Thoracic aorta endothelial cell (primary cell): Measurements from ENCODE around the genes AXIN1, MCRIP2, CCDC78, C1QTNF8 and TPSB2.

GRCh38 chr16:60880-61471, 7.3 kb downstream of the SNRNP25 start:
- CAGE, long polyA plus RNA = no peak

DNA sequence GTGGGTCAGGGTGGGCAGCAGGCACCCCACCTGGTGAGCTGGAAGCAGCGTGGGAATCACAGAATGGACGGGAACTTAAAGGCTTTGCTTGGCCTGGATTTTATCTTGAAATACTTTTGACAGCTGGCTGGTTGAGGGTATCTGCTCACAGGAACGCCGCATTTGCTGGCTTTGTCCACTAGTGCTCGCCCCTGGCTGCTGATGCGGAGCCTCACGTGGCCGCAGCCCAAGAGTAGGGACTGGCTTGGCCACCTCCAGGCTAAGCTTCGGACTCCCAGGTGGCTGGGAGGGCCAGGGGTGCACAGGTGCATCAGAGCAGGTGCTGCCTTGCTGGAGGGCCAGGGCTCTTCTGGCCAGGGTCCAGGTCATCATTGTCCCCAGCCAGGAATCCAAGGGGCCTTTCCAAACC, 6.2 kb downstream of the MPG start:
- CAGE, long polyA plus RNA = no peak

- CAGE, long polyA plus RNA = no peak
Observed at GRCh38 chr16:253742-254194, 19.1 kb downstream of the FAM234A start.

- CAGE, long polyA plus RNA = no peak
Observed at GRCh38 chr16:351744-352765, at the start of gene AXIN1. Gene AXIN1 (minus strand): TSS chr16:352723.

GRCh38 chr16:396182-396601, 807 bp upstream of the NME4 start:
- CAGE, long polyA plus RNA = no peak

DNA sequence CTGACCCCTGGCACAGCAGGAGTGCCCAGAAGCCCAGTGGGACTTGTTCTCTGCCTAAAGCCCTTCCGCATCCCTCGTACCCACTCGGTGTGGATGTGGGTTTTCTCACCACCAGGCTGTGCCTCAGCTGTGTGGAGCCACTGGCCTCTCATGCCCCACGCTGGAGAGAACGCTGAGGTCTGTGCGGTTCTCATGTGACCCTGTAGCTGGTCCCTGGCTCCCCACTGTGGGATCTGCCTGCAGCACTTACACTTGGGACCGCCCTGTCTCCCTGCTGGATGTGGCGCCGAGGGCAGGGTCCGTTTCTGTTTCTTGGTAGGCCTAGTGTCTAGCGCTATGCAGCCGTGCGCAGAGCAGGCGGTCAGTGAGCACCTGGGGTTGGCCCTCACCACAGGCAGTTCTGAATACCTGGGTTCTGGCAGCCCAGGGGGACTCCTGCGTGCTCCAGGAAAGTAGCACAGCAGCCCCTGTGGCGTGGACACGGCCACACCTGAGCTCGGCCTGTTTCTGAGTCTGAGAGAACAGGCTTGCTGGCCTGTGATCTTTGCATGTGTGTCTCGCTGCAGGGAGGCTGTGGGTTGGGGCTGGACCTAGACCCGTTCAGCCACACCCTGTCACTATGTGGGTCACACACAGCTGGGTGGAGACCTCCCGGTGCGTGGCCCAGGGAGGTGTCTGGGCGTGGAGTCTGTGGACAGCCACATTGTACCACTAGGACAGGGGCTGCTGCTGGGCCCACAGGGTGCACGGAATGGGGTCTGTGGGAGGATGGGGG, 2.7 kb downstream of the CAPN15 start:
- CAGE, long polyA plus RNA = no peak

- CAGE, long polyA plus RNA = no peak
Observed at GRCh38 chr16:541942-542687, 14.6 kb downstream of the CAPN15 start.

DNA sequence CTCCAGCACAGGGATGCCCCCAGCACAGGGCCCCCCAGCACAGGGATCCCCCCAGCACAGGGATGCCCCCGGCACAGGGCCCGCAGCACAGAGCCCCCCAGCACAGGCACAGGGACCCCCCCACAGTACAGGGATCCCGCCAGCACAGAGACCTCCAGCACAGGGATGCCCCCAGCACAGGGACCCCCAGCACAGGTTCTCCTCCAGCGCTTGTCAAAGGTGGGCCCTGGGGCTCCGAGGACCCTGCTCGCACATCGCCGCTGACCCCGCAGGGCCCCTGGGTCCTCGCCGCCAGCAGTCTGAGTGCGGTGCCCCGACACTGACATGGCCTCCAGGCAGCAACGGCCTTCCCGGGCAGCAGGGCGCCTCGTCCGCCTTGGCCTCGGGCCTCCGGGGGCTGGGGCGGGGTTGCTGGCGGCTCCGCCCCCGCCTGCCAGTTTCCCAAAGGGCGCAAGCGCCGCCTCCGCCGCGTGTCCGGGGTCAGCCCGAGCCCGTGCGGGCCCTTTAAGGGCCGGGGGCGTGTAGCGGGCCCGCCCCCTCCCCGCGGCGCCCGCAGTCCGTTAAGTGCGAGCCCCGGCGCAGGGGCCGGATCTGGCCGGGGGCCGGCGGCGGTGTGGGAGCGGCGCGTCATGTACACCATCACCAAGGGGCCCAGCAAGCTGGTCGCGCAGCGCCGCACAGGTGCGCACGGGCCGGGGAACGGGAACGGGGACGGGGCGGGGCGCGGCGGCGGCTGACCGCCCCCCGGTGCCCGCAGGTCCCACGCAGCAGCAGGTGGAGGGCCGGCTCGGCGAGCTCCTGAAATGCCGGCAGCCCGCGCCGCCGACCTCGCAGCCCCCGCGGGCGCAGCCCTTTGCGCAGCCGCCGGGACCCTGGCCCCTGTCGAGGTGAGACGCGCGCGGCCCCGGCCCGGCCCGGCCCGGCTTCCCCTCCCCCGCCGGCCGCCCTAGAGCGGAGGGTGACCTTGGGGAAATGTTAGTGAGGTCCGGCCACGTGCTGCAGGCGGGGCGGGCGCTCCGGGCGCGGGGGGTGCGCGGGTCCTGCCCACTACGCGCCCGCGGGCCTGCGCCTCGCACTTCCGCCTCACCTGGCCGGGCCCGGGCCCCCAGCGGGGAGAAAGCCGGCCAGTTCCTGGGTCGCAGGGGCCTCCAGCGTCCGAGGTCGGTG, at the start of gene MCRIP2:
Gene MCRIP2, plus strand, starts transcription at position 466 of the 1,167 bp plus-strand sequence.
- CAGE, long polyA plus RNA = no peak

DNA sequence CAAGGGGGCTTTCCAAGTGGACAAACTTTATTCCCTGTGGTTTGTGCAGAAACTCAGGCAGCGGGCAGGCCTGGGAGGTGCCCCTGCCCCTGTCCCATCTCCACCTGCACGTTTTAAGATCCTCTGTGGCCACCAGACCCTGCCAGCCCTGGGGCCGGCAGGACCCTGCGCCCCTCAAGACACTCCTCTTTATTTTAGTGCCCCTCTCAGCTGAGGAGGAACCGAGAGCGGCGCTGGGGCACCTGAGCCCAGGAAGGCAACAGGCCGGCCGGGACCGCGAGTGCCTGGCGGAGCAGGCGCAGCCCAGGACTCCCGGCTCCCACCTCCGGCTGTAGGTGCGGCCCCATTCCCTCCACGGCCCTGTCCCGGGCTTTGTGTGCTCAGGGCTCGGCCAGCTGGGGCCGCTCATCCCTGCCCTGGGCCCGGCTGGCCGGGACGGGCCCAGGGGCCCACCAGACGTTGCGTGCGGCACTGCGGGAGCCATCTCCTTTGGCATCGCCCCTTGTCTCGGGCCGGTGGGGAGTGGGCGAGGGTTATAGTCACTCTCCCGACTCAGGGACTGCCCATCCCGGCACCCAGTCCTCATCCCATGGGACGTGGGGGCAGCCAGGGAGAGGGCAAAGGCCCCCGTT, 2.8 kb upstream of the WDR90 start:
- CAGE, long polyA plus RNA = no peak

GRCh38 chr16:678765-679123, 1.5 kb upstream of the STUB1 start:
- CAGE, long polyA plus RNA = no peak

GRCh38 chr16:684862-685678, 936 bp upstream of the JMJD8 start:
- CAGE, long polyA plus RNA = no peak

- CAGE, long polyA plus RNA = no peak
Observed at GRCh38 chr16:695166-696219, 5.3 kb upstream of the WDR24 start.

DNA sequence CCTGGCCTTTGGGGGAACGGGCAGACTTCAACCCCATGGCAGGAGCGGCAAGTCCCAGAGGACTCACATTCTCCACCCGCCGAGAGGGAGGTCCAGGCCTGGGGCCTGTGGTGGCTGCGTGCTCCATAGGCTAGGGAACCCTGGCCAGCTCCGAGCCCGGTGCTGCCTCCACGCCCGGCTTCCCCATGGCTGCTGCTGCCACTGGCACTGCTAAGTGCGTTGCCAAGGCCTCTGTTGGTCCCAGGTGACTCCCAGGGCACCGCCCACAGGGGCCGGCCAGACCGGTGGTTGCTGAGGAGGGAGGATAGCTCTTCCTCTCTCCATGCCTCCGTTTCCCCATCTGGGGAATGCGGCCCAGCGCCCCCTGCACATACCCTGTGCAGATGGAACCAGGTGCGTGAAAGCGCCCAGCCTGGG, at the start of gene CCDC78:
Gene CCDC78, minus strand, starts transcription at position 203 of the 417 bp plus-strand sequence.
- CAGE, long polyA plus RNA = no peak

- CAGE, long polyA plus RNA = no peak
Observed at GRCh38 chr16:782468-783313, 5.5 kb downstream of the RPUSD1 start.

GRCh38 chr16:979356-979800, 2.2 kb upstream of the SOX8 start:
- CAGE, long polyA plus RNA = no peak

- CAGE, long polyA plus RNA = no peak
Observed at GRCh38 chr16:1089473-1090161, 6.4 kb downstream of the C1QTNF8 start.

DNA sequence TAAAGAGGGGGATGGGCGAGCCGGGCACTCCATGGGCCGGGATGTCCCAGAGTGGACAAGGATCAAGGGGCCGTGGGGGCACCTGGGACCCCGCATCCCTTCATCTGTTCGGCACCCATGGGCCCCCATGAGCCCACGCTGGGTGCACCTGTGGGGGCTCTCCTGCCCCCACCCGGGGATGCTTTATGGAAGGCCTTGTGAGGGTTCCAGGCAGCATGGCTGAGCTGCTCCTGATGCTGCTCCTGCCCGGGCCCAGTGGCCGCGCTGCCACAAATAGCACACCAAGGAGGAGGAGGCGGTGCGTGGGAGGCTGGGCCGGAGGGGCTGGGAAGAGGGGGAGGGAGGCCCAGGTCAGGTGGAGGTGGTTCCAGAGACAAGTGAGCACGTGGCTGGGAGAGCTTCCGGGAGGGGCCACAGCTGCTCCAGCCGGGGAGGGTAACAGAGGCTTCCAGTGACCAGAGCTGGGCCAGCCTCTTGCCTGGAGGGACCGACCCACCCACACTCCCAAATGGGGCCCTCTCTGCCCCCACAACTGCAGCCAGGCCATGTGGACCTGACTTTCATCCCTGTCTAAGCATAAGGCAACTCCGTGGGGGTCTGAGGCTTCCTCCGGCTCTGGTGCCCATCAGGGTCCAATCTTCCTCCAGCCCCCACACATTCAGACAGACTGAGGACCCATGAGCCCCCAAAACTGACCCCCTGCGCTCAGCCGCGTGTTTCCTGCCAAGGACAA, 4.8 kb downstream of the C1QTNF8 start:
- CAGE, long polyA plus RNA = no peak

DNA sequence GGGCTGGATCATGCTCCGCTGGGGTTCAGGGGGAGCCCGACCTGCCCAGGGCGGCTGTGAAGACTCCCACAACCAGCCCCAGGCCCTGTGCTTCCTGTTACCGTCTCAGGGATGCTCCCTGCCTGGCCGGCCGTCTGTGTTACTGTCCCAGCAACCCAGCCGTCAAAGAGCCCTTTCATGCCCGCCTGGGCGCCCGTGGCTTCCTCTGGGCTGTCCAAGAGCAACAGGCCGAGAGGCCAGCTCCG, at the start of gene C1QTNF8:
Gene C1QTNF8, minus strand, starts transcription at position 211 of the 245 bp plus-strand sequence.
- CAGE, long polyA plus RNA = no peak

DNA sequence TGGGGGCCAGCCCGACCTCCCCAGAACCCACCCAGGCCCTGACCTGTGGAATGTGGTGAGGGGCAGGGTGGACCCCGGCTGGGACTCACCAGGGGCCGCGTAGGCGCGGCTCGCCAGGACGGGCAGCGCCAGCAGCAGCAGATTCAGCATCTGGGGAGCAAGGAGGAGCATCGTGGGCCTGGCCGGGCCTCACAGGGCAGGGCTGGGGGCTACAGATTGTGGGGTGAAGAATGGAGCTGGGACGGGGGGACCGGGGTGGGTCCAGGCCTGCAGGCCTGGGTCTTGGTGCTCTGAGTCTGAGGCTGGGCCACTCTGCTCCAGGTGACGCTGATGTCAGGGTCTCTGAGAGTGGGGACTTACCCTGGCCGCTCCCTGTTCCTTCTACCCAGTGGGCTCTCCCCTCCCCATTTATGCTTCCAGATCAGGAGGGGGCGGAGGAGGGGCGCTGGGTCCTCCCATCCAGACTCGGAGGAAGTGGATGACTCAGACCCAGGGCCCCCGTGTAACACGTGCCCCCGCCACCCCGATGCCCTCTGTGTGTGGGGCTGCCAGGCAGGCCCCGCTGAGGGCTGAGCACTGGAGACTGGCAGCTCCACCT, at the start of gene TPSB2:
Gene TPSB2, minus strand, starts transcription at position 383 of the 598 bp plus-strand sequence.
- CAGE, long polyA plus RNA = no peak

DNA sequence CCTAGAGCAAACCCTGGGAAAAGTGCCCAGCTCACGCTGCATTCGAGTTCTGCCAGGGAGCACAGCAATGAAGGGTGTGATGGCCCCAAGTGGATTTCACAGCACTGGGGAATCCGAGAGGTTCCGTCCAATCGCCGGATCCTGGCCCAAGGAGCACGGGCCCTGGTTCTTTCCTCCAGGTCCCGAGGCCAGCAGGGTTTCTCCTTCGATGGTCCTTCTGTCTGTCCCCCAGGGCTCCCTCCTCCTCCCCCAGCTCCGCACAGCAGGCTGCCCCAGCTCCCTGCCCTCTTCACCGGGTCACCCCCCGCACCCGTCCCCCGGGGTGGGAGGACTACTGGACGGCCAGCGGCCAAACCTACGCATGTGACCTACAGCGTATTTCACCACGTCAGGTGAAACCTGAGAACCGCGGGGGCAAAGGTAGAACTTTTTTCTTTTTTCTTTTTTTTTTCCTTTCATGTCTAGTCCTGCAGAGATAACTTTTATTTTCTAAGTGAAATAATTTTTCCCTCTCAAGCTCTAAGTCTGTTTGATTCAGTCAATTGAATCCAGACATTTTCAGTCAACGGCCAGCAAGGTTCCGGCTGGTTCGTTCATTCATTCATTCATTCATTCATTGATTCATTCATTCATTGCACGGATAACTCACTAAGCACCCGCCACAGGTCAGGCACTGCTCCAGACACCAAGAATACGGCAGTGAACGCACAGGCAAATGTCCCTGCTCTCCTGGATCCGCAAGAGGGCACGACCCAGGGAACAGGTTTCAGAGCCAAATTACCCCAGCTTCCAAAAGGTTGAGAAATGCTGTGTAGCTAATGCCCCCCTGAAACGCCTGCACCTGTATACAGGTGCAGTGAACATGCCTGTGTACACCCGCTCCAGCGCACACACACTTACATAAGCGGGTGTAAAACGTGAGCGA, 9.9 kb upstream of the UBE2I start:
- CAGE, long polyA plus RNA = no peak